Mammary microvascular endothelial cell (primary cell): Measurements from ENCODE around the gene SIN3B.

- RAMPAGE, long total RNA: no peak
These were observed 42.7 kb downstream of the KLF2 start for GRCh38 chr19:16367159-16367918.

GRCh38 chr19:16374358-16374659 is 49.7 kb downstream of the KLF2 start:
- RAMPAGE, long total RNA: no peak

- RAMPAGE, long total RNA: no peak
These were observed 4.8 kb downstream of the C19orf44 start for GRCh38 chr19:16500769-16501533.

DNA sequence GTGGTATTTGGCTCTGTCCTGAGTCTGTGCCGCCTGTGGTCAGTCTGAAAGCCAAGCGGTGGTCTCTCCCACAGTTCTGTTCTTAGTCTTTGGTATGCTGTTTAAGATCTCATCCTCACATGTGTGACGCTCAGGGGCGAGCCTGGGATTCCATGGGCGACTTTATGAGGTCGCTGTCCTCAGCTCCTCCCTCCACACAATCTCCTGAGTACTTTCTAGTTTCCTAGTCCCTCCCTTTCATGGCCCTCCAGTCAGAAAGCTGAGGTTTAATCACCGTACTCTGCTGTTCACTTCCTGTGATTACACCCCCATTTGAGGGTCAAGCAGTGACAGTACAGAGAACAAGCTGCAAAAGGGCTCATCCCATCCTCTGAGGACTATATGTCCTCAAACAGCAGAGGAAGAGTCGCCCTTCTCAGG is 12.2 kb downstream of the SLC35E1 start:
- RAMPAGE, long total RNA: no peak

GRCh38 chr19:16566097-16566599 is 6.1 kb downstream of the SLC35E1 start:
- RAMPAGE, long total RNA: no peak

- RAMPAGE, long total RNA: no peak
These were observed 4.3 kb downstream of the SLC35E1 start for GRCh38 chr19:16568018-16568265.

- RAMPAGE, long total RNA: no peak
These were observed at the start of gene SIN3B for GRCh38 chr19:16829107-16830251. Gene SIN3B (plus strand): TSS chr19:16829398.

DNA sequence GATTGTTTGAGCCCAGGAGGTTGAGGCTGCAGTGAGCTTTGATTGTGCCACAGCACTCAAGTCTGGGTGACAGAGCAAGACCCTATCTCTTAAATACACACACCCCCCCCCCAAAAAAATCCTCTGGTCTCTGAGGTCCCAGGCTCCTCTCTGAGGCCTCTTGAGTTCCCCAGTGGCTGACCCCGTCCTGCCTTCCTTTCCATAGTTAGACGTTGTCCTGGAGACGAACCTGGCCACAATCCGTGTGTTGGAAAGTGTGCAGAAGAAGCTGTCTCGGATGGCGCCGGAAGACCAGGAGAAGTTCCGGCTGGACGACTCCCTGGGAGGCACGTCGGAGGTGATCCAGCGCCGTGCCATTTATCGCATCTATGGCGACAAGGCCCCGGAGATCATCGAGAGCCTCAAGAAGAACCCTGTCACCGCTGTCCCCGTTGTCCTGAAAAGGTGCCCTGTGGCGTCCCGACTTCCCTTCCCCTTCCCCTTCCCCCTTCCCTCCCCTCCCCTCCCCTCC is 23.5 kb upstream of the F2RL3 start:
- RAMPAGE, long total RNA: no peak

DNA sequence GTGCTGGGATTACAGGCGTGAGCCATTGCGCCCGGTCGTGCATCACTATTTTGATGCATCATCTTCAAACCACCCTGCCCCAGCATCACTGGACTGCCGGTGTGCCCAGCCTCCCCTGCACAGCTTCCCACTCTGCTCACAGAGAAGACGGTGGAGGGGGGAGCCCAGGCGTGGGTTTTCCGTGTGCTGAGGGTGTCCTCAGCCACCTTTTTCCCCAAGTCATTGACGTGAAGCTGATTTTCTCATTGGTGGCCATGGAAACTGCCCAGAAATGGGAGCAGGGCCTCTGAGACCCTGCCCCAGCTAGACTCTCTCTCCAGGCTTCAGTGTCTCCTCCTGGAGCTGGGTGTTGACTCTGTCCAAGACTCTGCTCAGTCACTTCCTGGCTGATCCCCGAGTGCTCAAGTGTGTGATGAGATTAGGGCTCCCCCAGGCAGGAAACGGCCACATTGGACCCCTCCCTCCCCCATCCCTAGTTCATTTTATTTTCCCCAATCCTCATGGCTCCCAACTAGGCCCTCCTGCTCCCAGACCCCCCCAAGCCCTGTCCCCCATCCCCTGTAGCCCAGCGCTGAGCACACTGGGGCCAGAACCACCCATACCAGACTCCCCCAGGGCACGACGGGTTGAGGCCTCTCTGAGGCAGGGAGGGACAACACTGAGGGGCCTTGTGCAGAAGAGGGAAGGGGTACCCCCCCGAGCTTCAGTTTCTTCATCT is 1.4 kb upstream of the F2RL3 start:
- RAMPAGE, long total RNA: no peak

- RAMPAGE, long total RNA: no peak
These were observed 15.5 kb upstream of the CPAMD8 start for GRCh38 chr19:17042012-17042549.

- RAMPAGE, long total RNA: no peak
These were observed 4.4 kb downstream of the MYO9B start for GRCh38 chr19:17079546-17080739.

DNA sequence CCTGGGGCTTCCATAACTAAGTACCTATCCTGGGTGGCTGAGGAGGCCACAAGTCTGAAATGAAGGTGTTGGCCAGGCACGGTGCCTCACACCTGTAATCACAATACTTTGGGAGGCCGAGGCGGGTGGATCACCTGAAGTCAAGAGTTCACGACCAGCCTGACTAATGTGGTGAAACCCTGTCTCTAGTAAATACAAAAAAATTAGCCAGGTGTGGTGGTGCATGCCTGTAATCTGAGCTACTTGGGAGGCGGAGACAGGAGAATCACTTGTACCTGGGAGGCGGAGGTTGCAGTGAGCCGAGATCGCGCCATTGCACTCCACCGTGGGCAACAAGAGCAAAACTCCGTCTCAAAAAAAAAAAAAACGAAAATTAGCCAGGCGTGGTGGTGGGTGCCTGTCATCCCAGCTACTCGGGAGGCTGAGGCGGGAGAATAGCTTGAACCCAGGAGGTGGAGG is 12.0 kb downstream of the MYO9B start:
- RAMPAGE, long total RNA: no peak

GRCh38 chr19:17156072-17156271 is 59.2 kb upstream of the USE1 start:
- RAMPAGE, long total RNA: no peak

- RAMPAGE, long total RNA: no peak
These were observed 53.0 kb upstream of the USE1 start for GRCh38 chr19:17162101-17162617.

- RAMPAGE, long total RNA: no peak
These were observed 8.8 kb downstream of the OCEL1 start for GRCh38 chr19:17234841-17235268.

DNA sequence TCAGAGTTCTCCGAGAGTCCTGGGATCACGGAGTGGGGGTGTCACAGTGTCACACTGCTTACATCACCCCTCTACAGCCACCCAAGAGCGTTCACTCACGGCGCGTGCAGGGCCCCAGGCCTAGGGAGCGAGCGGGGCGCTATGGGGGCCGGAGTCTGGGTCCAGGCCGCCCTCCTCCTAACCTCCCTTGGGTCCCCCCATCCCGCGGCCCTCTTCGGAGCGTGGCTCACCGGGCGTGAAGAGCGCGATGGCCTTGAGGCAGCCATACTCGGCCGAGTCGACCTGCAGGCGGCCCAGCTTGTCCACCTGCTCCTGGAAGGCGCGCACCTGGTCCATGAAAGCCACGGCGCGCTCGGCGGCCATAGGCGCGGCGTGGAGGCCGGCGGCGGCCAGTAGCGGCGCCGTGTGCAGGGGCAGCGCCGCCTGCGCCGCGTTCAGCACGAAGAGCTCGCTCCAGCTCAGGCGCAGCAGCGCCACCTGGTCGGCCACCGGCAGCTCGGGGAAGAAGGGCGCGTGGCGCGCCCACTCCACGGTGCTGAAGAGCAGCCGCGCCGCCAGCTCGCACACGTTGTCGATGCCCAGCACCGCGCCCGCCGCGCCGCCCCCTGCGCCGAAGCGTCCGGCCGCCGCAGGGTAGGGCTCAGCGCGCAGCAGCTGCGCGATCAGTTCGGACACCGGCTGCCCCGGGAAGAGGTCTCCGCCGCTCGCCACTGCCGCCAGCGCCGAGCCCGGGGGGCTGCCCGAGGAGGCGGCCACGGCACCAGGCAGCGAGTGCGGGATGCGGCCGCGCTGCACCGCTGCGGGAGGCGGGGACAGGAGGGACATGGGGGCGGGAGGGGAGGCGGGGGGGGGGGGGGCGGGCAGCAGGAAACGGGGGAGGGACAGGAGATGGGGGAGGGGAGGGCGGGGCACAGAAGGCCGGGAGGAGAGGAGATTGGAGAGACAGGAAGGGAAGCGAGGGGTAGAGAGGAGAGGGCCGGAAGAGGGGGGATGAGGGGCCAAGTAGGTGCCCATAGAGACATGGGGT is 9.6 kb downstream of the OCEL1 start:
- RAMPAGE, long total RNA: no peak

DNA sequence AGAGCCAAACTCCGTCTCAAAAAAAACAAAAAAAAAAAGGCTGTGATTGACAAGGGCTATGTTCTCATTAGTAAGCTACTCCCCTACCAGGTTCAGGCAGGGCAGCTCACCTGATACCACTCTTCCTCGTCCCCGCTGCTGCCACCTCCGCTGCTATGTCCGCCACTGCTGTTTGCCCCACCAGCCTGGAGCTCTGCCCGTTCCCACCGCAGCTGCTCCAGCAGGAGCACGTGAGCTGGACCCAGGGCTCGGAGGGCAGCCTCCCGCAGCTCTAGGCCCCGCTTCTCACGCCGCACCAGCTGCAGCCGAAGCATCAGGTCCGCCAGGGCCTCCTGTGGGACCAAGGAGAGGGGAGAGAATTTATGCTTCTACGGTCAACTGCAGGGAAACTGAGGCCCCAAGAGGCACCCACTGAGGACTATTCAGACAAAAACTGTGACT is 9.2 kb downstream of the USHBP1 start:
- RAMPAGE, long total RNA: no peak

DNA sequence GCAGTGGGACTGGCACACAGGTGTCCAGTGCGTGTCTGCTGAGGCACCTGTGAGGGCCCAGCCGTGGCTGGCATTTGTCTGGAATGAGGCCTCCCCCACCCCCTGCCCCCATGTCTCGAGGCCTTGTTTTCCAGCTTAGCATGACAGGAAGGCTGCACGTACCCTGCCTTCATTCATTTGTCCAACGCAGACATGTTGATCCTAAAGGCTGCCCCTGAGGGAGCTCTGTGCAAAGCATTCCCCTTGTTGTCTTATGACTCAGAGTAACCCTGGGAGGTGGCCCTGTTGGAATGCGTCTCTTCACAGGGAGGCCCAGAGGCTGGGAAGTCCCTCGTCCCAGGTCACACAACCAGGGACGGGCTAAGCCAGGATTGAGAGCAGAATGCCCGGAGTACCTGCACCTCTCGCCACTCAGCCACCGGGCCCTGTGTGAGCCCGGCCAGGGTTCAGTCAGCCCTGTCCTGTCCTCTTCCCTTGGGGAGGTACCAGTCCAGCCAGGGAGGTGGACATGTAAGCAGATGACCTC is 2.5 kb downstream of the DDA1 start:
- RAMPAGE, long total RNA: no peak

- RAMPAGE, long total RNA: no peak
These were observed 1.2 kb upstream of the BST2 start for GRCh38 chr19:17406633-17407108.

- RAMPAGE, long total RNA: no peak
These were observed 4.8 kb upstream of the MVB12A start for GRCh38 chr19:17414973-17415535.